Upper lobe of left lung (tissue), 5 donors: ENCODE results near the genes DNAH1, NT5DC2 and NEK4.

GRCh38 chr3:52055254-52056269, 809 bp downstream of the DUSP7 start:
- PRO-cap, 2 experiments: peak in 1 of 2 experiments; most common plus-strand start chr3:52055892 (in 1); most common minus-strand start chr3:52055691 (in 1)
- RAMPAGE, long total RNA, 4 experiments: no peak in any of the 4 experiments

GRCh38 chr3:52064696-52065941, 8.7 kb upstream of the DUSP7 start:
- PRO-cap, 2 experiments: no peak in any of the 2 experiments
- RAMPAGE, long total RNA, 4 experiments: no peak in any of the 4 experiments

DNA sequence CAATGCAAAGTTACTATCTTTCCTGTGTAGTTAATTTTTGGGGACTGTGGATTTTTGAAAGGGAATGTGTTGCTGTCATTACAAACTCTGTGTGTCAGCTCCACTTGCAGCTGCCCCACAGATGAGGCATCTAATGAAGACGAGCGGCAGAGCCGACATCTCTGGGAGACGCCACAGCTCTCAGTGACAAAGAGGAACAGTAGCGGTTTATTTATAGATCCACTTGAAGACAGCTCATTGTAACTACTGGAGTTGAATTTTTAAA, 46.1 kb downstream of the POC1A start:
- PRO-cap, 2 experiments: no peak in any of the 2 experiments
- RAMPAGE, long total RNA, 4 experiments: no peak in any of the 4 experiments

DNA sequence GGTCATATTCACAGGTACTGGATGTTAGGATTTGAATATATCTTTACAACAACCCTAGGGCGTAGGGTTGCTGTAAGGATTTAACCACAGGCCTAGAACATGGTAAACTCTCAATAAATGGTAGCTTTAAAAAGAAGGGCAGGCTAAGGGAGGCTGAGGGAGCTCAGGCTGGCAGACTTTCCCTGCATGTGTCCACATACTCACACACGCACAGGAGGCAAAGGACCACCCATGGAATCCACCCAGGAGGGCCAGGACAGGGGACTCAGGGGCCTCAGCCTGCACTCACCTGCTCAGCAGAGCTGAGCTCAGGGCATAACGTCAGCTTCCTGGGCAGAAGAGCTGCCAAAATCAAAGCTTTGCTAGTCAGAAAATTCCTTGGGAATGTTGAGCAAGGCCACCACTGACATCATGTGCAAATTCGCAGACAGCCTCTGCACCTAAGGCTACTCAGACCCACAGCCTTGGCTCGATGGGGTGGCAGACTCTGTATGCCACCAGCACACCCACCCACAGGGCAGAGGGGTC, 16.5 kb upstream of the ALAS1 start:
- PRO-cap, 2 experiments: no peak in any of the 2 experiments
- RAMPAGE, long total RNA, 4 experiments: no peak in any of the 4 experiments

DNA sequence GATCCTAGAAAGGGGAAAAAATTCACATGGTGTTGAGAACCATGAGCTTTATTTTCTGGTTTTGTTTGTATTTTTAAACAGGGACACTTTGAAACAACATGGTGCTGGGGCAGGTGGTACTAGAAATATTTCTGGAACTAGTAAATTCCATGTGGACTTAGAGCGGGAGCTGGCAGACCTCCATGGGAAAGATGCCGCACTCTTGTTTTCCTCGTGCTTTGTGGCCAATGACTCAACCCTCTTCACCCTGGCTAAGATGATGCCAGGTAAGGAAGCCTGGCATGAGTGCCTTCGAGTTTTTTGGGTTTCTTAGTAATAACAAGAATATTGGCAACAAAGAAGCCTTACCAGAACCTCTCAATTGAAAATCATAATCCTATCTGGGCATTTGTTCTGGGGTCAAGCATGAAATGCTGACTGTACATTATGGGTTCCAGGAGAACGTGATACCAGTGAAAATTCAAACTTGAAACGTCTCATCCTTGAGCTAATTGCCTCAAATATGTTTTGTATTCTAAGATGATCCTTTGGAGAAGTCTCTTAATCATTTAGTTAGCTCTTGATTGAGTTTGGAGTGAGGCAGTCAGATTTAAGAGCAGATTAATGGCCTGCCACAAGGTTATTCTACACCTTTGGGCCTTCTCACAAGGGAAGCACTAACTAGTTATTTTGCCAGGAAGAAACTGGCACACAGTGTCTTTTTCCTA, 8.0 kb downstream of the ALAS1 start:
- PRO-cap, 2 experiments: no peak in any of the 2 experiments
- RAMPAGE, long total RNA, 4 experiments: no peak in any of the 4 experiments

GRCh38 chr3:52227688-52228019, 2.2 kb upstream of the TLR9 start:
- PRO-cap, 2 experiments: no peak in any of the 2 experiments
- RAMPAGE, long total RNA, 4 experiments: no peak in any of the 4 experiments

DNA sequence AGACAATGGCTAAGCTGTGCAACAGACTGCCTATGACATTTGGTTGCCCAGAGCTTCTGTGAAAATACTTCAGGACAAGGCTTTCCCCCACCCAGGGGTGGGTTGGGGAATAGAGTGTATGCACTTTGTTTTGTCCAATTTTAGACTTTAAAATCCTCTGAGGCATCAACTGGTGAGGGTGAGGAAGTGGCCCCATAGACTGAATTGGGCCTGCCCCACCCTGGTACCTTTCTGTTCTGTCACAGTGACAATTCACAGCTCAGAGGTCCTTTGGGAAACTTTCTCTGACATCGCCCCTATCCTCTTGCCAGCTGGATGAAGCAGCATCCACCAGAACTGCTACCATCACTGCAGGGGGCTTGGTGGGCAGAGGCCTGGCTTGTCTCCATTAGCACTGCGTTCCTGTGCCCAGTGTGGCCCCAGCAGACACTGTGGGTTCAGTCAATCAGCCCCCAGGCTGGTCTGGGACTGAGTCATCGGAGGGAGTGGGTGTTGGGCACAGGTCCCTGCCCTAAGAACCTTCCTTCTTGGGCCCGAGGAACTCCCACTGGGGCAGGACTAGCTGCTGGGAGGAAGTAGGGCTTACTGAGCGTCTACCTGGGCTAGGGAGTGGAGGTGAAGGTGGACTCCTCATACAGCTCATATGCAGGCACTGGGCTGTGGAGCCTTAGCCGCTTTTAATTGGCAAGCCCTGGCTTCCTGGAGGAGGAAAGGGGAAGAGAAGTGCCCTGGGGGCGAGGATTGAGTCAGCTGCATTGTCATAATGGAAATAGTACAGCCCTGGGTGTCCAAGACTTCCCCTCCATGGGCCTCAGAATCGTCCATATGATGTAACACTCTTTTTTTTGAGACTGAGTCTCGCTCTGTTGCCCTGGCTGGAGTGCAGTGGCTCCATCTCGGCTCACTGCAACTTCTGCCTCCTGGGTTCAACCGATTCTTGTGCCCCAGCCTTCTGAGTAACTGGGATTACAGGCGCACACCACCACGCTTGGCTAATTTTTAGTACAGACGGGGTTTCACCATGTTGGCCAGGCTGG, 1.5 kb upstream of the PPM1M start:
- PRO-cap, 2 experiments: no peak in any of the 2 experiments
- RAMPAGE, long total RNA, 4 experiments: no peak in any of the 4 experiments

- PRO-cap, 2 experiments: no peak in any of the 2 experiments
- RAMPAGE, long total RNA, 4 experiments: no peak in any of the 4 experiments
Measured at GRCh38 chr3:52281767-52282529, 3.5 kb upstream of the WDR82 start.

GRCh38 chr3:52316119-52316346, at the start of gene DNAH1:
DNAH1 (plus strand) TSS chr3:52316319.
- PRO-cap, 2 experiments: no peak in any of the 2 experiments
- RAMPAGE, long total RNA, 4 experiments: no peak in any of the 4 experiments

GRCh38 chr3:52405969-52406811, 3.6 kb downstream of the BAP1 start:
- PRO-cap, 2 experiments: no peak in any of the 2 experiments
- RAMPAGE, long total RNA, 4 experiments: no peak in any of the 4 experiments

- PRO-cap, 2 experiments: no peak in any of the 2 experiments
- RAMPAGE, long total RNA, 4 experiments: no peak in any of the 4 experiments
Measured at GRCh38 chr3:52468052-52468741, 12.8 kb downstream of the NISCH start.

- PRO-cap, 2 experiments: no peak in any of the 2 experiments
- RAMPAGE, long total RNA, 4 experiments: no peak in any of the 4 experiments
Measured at GRCh38 chr3:52518047-52519327, 15.2 kb downstream of the NT5DC2 start.

DNA sequence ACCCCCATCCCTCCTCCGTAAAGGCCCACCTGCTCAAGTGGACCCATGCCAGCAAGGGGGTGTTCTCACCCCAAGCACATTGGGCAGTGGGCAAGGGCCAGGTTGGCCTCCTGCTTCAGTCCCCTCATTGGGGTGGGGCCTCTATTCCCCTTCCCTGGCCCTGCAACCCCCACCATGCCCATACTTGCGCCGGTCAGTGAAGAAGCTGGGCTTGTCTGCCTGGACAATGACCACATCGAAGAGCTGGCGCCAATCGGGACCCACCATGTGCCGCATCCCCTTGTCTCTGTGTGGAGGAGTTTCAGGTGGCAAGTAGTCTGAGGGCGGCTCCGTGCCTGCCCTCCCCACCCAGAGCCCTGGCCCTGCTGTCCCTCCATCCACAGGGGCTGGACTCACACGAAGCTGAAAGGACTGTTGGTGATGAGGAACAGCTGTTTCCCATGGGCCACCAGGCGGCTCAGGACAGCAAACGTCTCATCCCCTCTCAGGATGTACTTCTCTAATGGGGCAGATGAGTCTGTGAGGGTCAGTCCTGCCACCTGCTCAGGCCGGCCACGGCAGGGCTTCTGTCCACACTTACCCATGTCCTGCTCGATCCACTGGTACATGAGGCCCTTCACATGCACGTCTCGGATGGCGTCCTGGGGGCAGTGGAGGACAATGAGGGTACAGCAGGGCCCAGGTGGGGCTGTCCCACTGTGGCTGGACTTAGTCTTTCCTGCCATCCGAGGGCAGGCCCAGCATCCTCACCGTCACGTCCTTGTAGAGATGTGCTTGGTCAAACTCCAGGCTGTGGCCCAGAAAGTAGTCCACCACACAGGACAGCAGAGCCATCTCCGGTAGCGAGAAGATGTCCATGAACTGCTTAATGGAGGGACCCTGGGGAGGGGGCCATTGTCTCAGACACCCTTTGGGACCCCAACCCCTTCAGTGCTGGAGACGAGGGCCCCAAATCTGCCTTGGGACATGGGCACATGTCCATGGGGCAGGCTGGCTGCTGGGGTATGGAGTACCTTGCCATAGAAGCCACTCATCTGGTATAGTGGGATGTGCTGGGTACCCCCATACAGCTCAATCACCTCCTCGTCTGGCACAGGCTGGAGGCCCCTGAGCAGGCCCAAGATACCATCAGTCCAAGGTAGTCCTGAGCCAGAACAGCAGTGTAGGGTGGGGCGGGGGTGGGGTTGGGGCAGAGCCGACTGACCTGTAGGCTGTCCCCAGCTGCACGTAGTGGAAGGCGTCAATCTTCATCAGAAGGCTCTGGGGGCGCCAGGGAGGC, 5.8 kb downstream of the NT5DC2 start:
- PRO-cap, 2 experiments: no peak in any of the 2 experiments
- RAMPAGE, long total RNA, 4 experiments: start-site peak on the minus strand in 1 of 4 experiments, centred at position 928 of the sequence, 28 reads per replicate

- PRO-cap, 2 experiments: peak in 2 of 2 experiments; most common plus-strand start chr3:52533341 (in 1); most common minus-strand start chr3:52533810 (in 2)
- RAMPAGE, long total RNA, 4 experiments: no peak in any of the 4 experiments
Measured at GRCh38 chr3:52533055-52533928, at the start of gene NT5DC2. NT5DC2 (minus strand) TSS chr3:52533857.

- PRO-cap, 2 experiments: no peak in any of the 2 experiments
- RAMPAGE, long total RNA, 4 experiments: start-site peak on the minus strand in 1 of 4 experiments, at chr3:52563290-52563464 at its widest, 18 reads per replicate
Measured at GRCh38 chr3:52563251-52563852, 26.9 kb downstream of the UQCC5 start.

GRCh38 chr3:52563943-52564457, 27.6 kb downstream of the UQCC5 start:
- PRO-cap, 2 experiments: no peak in any of the 2 experiments
- RAMPAGE, long total RNA, 4 experiments: start-site peak on the minus strand in 1 of 4 experiments, at chr3:52564052-52564236 at its widest, 25 reads per replicate

- PRO-cap, 2 experiments: no peak in any of the 2 experiments
- RAMPAGE, long total RNA, 4 experiments: start-site peak on the minus strand in 2 of 4 experiments, at chr3:52594899-52595491 at its widest, 17 reads per replicate
Measured at GRCh38 chr3:52594976-52595502, 58.6 kb downstream of the UQCC5 start.

- PRO-cap, 2 experiments: no peak in any of the 2 experiments
- RAMPAGE, long total RNA, 4 experiments: no peak in any of the 4 experiments
Measured at GRCh38 chr3:52693038-52694082, 7.5 kb downstream of the GNL3 start.

DNA sequence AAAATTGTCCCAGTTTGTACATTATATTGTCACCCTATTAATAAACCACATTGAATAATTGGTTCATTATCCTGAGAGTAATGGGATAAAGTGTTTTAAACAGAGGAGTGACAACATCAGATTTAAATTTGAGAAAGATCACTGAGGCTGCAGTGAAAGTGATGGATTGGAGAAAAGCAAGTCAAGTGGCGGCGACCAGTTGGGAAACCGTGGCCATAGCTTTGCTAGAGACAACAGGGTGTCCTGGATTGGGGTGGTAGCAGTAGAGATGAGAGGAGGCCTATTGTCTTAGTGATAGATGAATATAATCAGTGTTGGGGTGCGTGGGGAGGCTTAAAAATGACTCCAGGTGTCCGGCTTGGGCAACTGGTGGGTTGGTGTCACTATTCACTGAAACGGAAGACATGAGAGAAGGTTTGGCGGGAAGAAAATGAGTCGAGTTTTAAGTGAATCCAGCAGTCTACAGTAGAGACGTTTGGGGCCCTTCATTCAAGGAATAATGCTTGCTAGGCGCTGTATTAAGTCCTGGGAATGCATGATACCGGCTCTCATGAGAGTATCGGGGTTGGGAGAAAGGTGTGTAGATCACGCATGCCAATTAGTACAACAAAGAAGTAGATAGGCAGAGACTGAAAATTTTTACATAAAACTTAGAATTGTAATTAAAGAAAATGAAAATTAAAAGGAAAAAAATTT, 832 bp downstream of the NEK4 start:
- PRO-cap, 2 experiments: no peak in any of the 2 experiments
- RAMPAGE, long total RNA, 4 experiments: no peak in any of the 4 experiments

GRCh38 chr3:52770456-52771757, at the start of gene NEK4:
NEK4 (minus strand) TSS chr3:52770940.
- PRO-cap, 2 experiments: peak in 2 of 2 experiments; most common plus-strand start chr3:52771028 (in 2); most common minus-strand start chr3:52770940 (in 1)
- RAMPAGE, long total RNA, 4 experiments: start-site peak on the minus strand in 4 of 4 experiments, at chr3:52770891-52770946 at its widest, 19 to 135 reads per replicate